Foreskin keratinocyte (primary cell): ENCODE measurements around a stretch of chr16.

- RAMPAGE, total RNA, result no peak
Measured at GRCh38 chr16:10928840-10929695, 13.2 kb downstream of the DEXI start.

- RAMPAGE, total RNA, result no peak
Measured at GRCh38 chr16:10940461-10941338, 1.6 kb downstream of the DEXI start.

DNA sequence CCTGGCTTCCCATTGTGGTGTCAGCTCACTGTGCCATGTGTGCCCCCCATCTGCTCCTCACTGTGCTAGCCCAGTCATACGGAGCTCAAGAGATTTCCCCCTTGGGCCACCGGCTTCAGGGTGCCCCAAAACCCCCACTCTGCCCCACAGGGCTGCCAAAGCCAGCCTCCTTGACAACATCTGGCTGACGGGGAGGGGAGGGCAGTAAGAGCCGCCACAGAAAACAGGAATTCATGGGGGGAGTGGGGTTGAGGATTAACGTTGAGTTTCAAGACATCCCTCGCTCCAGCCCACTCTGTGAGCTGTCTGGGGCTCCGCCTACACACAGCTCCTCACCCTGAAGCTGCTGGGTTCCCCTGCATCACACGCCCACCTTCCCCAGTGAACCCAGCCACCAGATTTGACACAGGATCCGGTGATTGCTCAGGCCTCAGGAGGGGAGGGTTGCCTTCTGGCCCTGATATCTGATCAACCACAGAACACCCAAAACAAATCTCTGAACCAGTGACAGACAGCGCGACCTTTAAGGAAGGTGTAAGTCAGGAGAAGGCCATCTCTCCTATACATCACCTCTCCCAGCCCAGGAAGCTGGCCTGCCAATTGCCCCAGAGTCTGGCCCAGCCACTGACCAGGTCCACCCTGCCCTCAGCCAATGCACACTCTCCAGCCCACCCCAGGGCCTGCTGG, 132.0 kb downstream of the CLEC16A start:
- RAMPAGE, total RNA, result no peak

DNA sequence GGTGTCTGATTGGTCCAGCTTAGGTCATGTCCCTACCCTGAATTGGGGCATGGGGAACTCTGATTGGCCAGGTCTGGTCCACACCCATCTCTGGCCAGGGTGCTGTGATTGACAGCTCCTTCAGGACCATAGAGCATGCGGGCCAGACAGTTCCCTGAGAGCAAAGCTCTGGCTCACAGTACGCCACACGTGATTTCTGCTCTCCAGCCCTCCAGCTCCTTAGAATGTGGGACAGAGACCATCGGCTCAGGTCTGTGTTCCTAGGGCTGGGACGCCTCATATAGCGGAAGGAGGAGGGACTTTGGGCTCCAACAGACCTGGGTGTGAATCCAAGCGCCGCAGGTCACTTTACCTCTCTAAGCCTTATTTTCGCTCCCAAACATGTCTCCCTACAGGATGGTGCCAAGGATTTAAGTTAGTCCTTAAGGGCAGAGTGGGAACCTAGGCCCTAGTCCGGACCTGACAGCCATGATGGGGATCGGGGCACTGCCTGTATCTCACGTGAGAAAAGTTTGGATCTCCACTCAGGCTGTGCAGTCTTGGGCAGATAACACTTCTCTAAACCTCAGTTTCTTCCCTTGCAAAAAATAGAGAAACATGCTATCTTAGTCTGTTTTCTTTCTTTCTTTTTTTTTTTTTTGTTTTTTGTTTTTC, 17.2 kb downstream of the SOCS1 start:
- RAMPAGE, total RNA, result no peak

DNA sequence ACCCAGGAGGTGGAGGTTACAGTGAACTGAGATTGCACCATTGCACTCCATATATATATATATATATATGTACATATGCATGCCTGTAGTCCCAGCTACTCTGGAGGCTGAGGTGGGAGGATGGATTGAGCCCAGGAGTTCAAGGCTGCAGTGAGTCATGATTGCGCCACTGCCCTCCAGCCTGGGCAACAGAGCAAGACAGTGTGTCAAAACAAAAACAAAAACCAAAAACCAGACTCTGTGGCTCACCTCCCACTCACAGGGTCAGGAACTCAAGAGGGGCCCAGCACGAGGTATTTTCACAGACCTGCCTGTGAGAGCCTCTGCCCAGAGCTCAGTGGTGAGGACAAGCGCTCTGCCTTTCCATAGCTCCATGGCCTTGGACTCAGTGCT, 30.5 kb upstream of the PRM1 start:
- RAMPAGE, total RNA, result no peak

DNA sequence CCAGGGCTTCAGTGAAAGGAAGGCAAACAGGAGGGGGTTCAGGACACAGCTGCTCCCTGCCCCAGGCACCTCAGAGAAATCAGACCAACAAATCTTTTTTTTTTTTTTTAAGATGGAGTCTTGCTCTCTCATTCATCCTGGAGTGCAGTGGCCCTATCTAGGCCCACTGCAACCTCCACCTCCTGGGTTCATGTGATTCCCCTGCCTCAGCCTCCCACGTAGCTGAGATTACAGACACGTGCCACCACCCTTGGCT, 31.8 kb downstream of the ENSG00000188897 start:
- RAMPAGE, total RNA, result no peak

DNA sequence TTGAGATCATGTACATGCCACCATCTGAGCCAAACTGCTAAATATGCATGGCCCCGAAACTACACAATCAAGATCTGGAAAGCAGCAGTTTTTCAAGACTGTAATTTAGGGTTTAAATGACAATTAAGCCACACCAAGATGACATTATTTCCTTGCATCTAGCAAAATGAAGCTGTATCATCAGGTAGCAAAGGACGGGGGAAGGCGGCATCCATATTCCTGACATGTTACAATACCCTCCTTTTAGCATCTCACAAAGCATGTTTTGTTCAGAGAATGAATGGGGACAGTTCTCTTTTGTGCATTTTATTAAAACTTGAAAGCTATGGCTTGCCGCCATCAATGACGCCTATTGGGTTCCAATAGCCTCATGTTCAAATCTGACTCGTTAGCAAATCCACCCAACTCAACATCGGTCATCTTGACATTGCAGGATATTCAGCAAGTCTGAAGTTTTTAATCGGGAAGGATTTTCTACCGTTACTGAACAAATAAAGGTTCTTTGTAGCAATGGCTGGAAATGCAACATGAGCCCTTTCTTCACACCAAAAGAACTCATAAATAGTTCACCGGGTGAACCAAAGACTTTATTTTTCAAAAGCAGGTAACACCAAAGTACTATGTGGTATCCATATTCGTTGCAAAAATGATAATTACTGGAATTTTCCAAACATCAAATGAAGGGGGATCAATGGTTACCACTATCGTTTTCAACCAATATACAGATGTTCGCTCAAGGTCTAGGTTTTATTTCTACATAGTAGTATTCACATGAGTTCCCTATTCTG, 20.6 kb upstream of the ENSG00000188897 start:
- RAMPAGE, total RNA, result no peak

GRCh38 chr16:11550697-11551100, 23.7 kb upstream of the ENSG00000188897 start:
- RAMPAGE, total RNA, result no peak

DNA sequence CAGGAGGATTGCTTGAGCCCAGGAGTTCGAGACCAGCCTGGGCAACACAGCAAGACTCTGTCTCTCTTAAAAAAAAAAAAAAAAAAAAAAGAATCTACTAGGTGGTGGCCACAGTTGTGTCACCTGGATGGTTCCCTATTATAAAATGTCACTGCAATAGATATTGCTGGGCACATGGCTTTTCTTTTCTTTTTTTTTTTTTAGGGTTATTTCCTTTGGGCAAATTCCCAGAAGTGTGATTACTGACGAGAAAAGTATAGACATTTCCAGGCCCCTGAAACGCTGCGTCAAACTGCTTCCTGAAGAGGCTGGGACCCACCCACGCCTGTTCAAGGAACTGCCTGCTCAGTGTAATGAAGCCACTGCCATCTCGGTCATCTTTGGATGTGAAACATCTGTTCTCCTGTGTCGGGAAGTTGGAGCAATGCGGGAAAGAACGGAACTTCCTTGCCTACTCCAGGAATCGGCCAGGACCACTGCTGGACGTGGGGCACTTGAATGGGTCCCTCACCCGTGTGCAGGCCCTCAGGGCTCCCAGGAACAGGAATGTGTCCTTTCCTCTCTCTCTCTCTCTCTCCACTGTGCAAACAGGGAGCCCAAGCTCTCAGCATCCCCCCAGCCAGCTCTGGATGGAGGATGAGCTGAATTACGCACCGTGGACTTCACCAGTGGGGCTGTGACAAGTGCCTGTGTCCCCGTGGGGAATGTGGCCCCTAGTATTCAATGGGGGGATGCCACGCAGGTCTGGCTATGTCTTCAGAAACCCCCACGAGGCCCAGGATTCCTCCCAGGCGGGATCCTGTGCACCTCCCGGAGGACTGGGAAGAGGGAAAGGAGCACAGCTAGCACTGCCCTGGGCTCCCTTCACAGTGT, 18.1 kb upstream of the LITAF start:
- RAMPAGE, total RNA, result no peak

DNA sequence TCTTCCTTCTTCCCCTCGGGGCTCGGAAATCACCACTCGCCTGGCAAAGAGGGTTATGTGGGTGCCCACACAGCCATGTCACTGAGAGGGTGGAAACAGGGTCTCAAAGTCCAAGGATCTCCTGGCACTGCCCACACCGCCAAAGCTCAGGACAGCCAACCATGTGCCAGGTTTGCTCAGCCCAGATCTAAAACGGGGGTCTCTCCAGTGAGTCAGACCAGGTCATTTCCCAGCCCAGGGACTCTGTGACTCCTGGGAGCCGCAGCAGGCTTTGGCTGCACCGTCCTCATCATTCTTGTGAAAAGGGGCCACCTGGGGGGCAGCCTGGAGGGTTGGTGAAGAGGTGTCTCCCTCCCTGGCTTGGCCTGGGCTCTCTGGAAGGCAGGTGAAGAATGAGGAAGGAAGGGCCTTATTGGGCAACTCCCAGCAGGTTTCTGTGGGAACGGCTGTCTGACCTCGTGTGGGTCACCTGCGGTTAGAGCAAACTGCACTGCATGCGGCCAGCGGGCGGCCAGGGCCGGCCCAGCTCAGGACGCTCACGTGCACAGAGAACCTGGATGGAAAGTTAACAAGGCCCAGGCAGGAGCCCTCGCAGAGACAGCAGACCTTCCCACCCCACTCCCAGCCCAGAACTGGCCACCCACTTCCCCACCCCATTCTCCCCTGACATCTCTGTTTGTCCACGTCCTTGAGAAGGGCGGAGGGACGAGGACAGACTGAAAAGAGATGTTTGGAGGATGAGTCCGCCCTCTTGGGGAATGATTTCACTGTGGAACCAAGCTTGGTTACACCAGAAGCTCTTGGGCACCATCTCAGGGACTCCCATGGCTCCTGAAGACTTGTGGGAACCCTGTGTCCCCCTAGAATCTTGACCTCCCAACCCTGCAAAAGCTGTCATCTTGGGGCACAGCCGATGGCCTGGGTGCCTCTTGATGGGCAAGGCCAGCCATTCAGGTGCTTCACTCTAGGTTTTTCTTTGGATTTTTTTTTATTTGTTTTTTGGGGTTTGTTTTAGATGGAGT, 25.6 kb upstream of the LITAF start:
- RAMPAGE, total RNA, result no peak

- RAMPAGE, total RNA, result no peak
Measured at GRCh38 chr16:11739067-11739470, 3.6 kb downstream of the TXNDC11 start.

GRCh38 chr16:11752740-11753379, 10.2 kb upstream of the TXNDC11 start:
- RAMPAGE, total RNA, result no peak

DNA sequence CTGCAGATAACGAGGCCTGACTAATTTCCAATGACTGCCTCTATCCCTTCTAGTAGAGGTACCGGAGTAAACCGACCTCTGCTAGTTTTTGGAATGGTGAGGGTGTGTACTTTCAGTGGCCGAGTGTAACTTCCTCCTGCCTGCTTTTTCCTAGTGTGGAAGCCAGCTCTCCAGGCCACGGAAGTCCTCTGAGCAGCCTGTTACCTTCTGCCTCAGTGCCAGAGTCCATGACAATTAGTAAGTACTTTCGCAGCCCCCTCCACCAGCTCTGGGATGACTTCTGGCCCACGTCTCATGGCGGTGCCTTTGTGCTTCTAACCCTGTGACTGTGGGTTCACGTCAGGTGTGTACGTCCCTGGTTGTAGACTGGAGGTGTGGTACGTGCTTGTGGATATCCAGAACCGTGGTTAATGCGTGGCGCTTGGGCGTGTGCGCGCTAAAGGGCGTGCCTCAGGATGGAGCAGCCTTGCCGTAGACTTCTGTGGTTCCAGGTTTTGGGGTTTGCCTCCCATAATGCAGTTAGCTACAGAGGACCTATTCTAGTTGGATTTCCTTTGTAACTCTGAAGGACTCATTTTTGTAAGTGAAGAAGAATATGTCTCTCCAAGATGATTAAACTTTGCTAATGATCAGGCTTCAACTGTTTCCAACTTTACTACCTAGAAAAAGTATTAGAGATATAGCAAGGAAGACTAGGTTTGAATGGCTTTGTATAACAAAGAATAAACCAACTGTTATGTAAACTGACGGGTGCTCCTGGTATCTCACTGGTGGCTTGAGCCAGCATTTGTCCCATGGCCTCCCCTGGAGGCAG, 102.4 kb downstream of the SNX29 start:
- RAMPAGE, total RNA, result no peak

DNA sequence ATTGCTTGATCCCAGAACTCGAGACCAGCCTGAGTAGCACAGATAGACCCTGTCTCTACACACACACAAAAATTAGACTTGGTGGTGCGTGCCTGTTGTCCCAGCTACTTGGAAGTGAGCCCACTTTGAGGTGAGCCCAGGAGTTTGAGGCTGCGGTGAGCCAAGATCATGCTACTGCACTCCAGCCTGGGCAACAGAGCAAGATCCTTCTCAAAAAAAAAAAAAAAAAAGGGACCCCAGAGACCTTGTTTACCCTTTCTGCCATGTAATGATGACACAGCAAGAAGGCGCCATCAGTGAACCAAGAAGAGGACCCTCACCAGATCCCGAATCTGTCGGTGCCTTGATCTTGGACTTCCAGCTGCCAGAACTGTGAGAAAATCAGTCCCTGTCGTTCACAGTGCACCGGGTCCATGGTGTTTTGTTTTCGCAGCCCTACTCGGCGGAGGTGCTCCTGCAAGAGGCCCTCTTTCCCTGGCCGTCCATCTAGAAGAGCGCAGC, 115.1 kb downstream of the SNX29 start:
- RAMPAGE, total RNA, result no peak

- RAMPAGE, total RNA, result no peak
Measured at GRCh38 chr16:12141392-12141748, 164.8 kb downstream of the SNX29 start.

- RAMPAGE, total RNA, result no peak
Measured at GRCh38 chr16:12167058-12167602, 190.6 kb downstream of the SNX29 start.

GRCh38 chr16:12167688-12168359, 191.3 kb downstream of the SNX29 start:
- RAMPAGE, total RNA, result no peak

- RAMPAGE, total RNA, result no peak
Measured at GRCh38 chr16:12458465-12459115, 345.1 kb downstream of the CPPED1 start.

DNA sequence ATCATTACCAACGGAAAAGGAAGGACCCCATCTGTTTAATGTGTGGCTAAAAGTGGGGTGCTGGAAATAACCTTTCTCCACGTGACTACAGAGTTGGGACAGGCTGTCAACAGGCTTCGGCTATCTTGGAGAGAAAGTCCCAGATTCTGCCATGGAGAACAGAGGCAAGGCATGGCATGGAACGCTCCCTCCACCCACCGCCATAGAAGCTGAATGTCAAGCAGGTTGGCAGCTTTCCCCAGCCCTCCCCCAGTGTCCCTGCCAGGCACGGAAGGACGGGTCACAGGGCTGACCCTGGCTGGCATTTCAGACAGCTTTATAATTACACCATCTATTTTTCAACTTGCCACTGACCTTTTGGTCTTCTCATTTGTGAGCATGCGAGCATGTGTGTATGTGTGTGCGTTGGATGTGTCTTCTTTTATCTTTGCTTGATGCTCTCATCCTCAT, 157.0 kb downstream of the CPPED1 start:
- RAMPAGE, total RNA, result no peak

- RAMPAGE, total RNA, result no peak
Measured at GRCh38 chr16:12902759-12903559, 1.6 kb downstream of the SHISA9 start.